Mammary microvascular endothelial cell (primary cell): ENCODE measurements around the gene NUDT5.

GRCh38 chr10:11170876-11171992, 153.6 kb downstream of the CELF2 start:
- RAMPAGE, long total RNA, result no peak

DNA sequence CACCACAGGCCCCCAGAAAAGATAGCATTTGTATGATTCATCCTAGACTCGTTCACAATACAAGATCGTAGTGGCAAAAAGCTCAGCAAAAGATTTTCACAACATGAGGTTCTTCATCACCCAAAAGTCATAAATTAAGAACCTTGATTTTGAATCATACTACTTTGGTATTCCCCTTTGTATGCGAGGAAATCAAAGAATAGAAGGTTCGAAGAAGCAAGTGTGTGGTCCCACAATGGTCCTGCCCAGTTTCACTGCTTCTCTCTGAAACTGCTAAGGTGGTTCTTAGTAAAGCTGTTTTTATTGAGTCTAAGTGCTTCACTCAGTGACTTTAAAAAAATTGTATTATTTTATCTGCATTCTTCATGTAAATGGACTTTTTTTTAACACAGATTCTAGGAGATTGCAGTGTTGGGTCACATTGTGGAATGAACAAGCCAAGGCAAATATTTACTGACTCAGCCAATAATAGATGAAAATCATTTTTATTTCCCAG, 200.8 kb downstream of the CELF2 start:
- RAMPAGE, long total RNA, result no peak

- RAMPAGE, long total RNA, result no peak
Measured at GRCh38 chr10:11224460-11224776, 206.7 kb downstream of the CELF2 start.

GRCh38 chr10:11229906-11230829, 212.5 kb downstream of the CELF2 start:
- RAMPAGE, long total RNA, result no peak

GRCh38 chr10:11236599-11237687, 219.3 kb downstream of the CELF2 start:
- RAMPAGE, long total RNA, result no peak

GRCh38 chr10:11256859-11257459, 239.3 kb downstream of the CELF2 start:
- RAMPAGE, long total RNA, result no peak

DNA sequence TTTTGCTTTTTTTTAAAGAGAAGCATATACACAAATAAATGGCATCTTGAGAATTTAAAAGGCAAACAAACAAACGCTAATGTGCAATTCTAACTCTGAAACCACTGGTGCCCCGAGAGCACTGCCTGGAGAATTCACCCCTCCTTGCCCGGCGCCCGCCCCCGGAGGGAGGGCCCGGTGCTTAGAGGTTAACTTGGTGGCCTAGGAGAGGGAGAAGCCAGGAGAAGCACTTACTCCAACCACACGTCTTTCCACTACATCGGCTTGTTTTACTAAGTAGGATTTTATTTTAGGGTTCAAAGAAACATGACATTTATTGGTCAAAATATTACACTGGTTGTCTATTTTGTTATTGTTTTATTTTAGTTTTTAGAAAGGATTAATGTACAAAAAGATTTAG, 282.1 kb downstream of the USP6NL start:
- RAMPAGE, long total RNA, result no peak

- RAMPAGE, long total RNA, result no peak
Measured at GRCh38 chr10:11393890-11394089, 217.7 kb downstream of the USP6NL start.

GRCh38 chr10:11454161-11455610, 156.8 kb downstream of the USP6NL start:
- RAMPAGE, long total RNA, result no peak

GRCh38 chr10:11664059-11664677, 52.7 kb upstream of the USP6NL start:
- RAMPAGE, long total RNA, result no peak

- RAMPAGE, long total RNA, result no peak
Measured at GRCh38 chr10:11689874-11690279, 52.3 kb upstream of the ECHDC3 start.

DNA sequence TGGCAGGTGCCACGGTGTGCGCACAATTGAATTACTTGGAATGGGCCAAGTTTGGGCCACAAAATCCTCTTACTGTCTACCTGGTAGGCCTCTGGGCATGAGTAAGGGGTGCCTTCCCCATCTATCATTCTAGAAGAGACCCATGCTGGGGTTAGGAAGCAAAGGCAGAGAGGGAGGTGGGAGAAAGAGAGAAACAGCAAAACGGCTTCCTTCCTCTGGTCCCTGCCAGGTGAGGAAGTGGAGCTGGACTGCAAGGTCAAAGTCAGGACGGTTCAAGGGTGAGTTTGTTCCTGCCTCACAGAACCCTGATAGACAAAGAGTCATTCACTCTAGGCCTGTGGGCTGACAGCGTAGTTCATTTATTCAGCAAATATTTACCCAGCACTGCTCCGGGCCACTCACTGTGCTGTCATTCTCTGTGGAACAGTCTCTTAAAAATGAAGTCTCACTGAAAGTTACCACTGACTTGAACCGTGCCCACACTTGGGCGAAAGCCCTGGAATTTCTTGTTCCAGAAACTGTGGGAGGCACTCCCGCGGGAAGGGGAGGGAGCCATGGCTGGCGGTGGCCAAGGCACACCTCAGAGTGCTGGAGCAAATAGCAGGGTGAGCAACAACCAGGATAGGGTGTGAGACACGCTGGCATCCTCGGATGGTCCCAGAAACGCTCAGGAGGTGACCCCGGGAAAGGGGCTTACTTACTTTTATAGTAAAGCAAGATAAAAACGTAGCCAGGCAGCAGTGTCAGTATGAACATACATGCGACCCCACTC, 26.2 kb upstream of the ECHDC3 start:
- RAMPAGE, long total RNA, result no peak

DNA sequence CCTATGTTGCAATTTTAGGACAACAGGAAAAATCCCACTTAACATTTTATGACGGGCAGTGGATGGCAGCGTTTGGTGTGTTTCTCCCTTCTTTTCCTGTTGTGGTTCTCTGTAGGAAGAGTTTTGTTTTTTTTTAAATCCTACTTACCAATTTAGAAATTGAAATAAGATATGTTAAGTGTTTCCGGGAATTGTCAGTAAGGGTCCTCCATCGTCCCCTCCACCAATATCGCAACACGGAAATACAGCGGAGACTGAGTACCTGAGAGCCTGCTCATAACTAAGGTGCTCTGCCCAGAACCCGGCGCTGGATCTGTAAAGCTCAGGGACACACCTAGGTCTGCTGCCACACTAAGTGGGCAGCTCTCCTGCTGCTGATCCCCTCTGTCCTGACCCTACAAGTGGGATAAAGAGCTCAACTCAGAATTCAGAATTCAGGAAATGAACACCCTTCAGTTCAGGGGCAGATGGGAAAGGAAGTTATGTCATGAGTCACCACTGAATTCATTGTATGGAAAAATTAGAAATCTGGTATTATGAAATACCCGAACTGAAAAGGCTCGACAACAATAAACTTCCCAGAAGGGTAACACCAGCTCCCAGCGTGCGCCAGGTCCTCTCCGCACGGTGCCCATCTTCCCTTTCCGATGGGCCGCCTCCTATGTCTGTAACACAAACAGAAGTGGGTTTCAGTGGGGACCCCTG, 9.1 kb upstream of the PROSER2 start:
- RAMPAGE, long total RNA, result no peak

GRCh38 chr10:11894012-11894984, 71.1 kb downstream of the PROSER2 start:
- RAMPAGE, long total RNA, result no peak

- RAMPAGE, long total RNA, result no peak
Measured at GRCh38 chr10:11901404-11902113, 78.4 kb downstream of the PROSER2 start.

GRCh38 chr10:11986602-11987095, 56.0 kb downstream of the UPF2 start:
- RAMPAGE, long total RNA, result no peak

DNA sequence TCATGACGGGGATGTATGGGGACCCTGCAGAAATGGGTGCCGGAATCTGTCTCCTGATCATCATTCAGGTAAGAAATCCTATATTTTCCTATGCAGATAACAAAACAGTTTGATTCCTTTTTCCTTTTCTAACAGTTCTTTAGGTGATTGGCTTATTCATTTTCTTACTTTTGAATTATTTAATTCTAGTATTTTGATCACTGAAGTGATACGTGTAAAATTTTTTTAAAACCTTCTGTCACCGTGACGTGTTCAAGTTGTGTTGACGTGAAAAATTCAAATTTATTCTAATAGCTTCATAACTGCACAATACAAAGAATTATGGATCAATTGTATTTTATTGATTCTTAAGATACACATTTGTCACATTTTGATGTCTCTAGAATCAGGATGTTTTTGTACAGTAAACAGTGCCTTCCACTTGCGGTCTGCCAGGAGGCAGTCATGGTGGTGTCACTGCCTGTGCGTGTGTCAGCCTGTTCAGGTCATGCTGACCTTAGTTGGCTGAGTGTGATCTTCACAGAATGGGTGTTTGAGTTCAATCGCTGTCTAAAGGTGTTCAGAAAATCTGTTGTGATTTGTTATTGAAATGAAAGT, 20.5 kb downstream of the SEC61A2 start:
- RAMPAGE, long total RNA, result no peak

DNA sequence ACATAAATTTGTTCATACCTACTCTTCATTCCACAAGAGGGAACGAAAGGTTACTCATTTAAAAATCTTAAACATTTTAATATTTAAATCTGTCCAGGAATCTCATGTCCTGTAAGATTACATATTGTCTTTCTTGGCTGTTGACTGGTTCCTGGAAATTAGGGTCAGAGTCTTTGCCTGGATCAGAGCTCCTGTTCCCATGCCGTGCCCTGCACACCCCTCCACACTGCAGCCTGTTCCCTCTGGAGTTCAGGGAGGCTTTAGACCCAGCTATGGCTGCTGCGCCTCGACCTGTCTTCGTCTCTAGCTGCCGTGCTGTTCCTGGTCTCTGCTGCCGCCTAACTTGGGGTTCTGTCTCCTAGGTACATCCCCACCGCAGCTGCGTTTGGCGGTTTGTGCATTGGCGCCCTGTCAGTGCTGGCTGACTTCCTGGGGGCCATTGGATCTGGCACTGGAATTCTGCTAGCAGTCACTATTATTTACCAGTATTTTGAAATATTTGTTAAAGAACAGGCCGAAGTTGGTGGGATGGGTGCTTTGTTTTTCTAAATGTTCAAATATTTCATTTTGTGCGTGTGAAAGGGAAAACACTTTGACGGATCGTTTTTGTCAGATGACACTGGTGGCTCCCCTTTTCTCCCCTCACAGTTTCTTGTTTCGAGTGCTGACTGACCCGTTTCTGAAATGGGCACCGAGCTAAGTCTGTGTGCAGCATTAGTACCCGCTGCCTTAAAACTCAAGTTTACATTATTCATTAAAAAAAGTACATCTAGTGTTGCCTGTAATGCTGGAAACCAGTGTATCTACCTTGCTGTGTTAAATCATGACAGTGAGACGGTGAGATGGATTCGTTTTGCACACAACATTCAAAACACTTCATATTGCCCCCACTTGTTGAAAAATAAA, 31.5 kb downstream of the NUDT5 start:
- RAMPAGE, long total RNA, result no peak

DNA sequence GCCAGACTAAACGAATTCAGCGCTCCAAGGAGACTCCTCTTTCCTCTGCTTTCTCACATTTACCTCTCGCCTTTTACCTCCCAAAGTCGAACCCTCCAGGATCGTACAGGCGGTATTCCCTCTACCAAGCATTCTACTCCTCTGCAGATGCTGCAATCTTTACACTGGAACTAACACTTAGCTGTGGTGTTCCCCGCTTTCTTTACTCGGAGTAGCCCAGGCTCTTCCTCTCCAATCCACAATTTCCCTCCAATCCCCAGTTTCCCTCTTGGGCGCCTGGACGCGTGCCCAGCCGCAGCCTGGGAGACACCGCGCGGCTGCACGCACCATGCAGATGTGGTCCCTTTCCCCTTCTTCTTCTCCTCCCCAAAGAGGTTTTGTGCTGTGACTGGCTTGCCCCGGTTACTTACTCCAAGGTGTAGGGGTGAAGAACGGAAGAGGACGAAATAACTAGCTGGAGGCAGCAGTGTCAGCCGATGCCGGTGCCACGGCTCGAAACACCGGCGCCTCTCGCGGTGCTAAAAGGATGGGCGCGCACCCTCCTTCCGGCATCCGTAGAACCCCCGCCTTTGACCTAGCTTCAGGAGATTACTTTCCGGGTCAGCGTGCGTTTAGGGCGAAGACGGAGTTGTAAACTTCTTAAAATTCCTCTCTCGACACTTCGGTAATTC, at the start of gene NUDT5:
Gene NUDT5 (minus strand): TSS at position 532 of the 671 bp plus-strand sequence.
- RAMPAGE, long total RNA, result start-site peak on the minus strand centred at position 507 of the sequence, 81 bp wide, 1,407 and 672 reads in 2 replicates

GRCh38 chr10:12333164-12333644, 16.1 kb upstream of the CAMK1D start:
- RAMPAGE, long total RNA, result no peak